Endothelial cell of umbilical vein (primary cell): ENCODE measurements around a stretch of chr17.

- PRO-cap = no peak
CAGE:
- cytosol, long polyA minus RNA = no peak
- cytosol, long polyA plus RNA = no peak
- long polyA plus RNA = no peak
- nucleus, long polyA minus RNA = no peak
- nucleus, long polyA plus RNA = no peak
Measured at GRCh38 chr17:3695117-3695676, 758 bp downstream of the P2RX5 start.

- PRO-cap = no peak
CAGE:
- cytosol, long polyA minus RNA = no peak
- cytosol, long polyA plus RNA = no peak
- long polyA plus RNA = no peak
- nucleus, long polyA minus RNA = no peak
- nucleus, long polyA plus RNA = no peak
Measured at GRCh38 chr17:3755010-3756020, 31.6 kb downstream of the HASPIN start.

DNA sequence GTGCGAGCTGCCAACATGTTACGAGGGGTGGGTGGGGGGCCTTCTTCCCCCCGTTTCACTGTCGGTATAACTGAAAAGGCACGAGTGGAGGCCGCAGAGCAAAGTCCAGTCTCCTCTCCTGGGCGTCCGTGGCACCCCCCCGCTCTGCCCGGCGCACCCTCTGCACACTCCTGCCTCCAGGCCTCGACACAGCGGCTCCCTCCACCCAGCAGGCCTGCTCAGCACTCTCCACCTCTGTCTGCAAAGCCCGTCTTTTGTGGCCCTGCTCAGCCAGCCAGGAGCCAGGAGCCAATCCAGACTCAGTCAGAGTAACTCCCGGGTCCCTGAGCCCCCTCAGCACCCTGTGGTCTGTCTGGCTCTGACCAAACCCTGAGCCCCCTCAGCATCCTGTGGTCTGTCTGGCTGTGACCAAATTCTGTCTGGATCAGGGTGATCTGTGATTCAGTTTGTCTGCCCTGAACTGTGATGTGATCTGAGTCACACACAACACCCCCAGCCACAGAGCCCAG is 6.1 kb downstream of the ITGAE start:
- PRO-cap = no peak
CAGE:
- cytosol, long polyA minus RNA = no peak
- cytosol, long polyA plus RNA = no peak
- long polyA plus RNA = no peak
- nucleus, long polyA minus RNA = no peak
- nucleus, long polyA plus RNA = no peak

DNA sequence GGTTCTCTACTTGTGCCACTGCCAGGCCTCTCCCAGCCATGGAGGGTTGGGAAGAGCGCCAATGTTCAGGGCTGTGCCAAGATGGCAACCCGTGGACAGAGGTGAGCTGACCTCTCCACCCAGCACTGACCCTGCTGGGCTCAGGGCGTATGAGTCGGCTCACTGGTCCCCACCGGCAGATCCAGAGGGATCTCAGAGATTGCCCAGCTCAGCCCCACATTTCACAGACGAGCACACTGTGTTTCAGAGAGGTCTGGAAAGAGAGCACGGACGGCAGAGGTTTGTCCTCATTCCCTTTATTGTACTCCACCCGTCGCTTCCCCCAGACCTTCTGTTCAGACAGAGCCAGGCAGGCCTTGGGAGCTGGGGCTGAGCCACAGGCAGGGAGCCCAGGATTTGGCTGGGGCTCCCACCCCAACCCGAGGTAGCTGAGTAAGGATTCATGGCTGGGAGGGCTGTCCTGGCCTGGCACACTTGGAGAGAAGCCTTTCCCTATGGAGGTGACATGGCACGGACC is 3.5 kb upstream of the CAMKK1 start:
- PRO-cap = no peak
CAGE:
- cytosol, long polyA minus RNA = no peak
- cytosol, long polyA plus RNA = no peak
- long polyA plus RNA = no peak
- nucleus, long polyA minus RNA = no peak
- nucleus, long polyA plus RNA = no peak

- PRO-cap = no peak
CAGE:
- cytosol, long polyA minus RNA = no peak
- cytosol, long polyA plus RNA = no peak
- long polyA plus RNA = no peak
- nucleus, long polyA minus RNA = no peak
- nucleus, long polyA plus RNA = no peak
Measured at GRCh38 chr17:3959067-3960009, 4.9 kb downstream of the ATP2A3 start.

DNA sequence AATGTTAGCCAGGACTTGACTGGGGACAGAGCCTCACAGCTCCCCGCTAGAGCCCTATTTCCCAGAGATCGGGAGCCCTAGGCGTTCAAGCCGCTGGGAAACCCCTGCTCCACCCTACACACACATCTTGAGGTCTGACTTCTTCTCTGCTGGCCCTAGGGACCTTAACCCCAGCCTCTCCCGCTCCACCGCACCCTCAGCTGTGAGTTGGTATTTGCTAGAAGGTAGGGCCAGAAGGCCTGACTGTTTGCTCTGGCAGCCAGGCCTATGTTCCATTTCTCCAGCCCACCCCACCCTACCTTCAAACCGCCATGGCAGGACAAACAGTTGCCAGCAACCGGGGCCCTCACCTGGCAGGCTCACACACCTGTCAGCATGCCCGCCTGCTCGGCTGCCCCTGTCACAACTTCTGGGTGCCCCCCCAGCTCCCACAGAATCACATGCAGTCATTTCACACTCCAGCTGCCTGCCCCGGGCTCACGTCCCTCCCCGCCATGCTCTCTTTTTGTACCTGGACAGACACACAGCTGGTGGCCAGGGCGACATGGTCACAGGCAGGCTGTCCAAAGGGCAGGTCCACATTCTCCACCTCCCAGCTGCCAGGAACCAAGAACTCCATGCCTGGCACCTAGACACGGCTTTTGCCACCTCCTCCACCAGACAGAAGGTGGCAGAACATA is 2.5 kb upstream of the ATP2A3 start:
- PRO-cap = no peak
CAGE:
- cytosol, long polyA minus RNA = no peak
- cytosol, long polyA plus RNA = no peak
- long polyA plus RNA = no peak
- nucleus, long polyA minus RNA = no peak
- nucleus, long polyA plus RNA = no peak

- PRO-cap = no peak
CAGE:
- cytosol, long polyA minus RNA = no peak
- cytosol, long polyA plus RNA = no peak
- long polyA plus RNA = no peak
- nucleus, long polyA minus RNA = no peak
- nucleus, long polyA plus RNA = no peak
Measured at GRCh38 chr17:3978307-3978768, 14.1 kb upstream of the ATP2A3 start.

GRCh38 chr17:3985736-3986306 is 21.6 kb upstream of the ATP2A3 start:
- PRO-cap = no peak
CAGE:
- cytosol, long polyA minus RNA = no peak
- cytosol, long polyA plus RNA = no peak
- long polyA plus RNA = no peak
- nucleus, long polyA minus RNA = no peak
- nucleus, long polyA plus RNA = no peak

GRCh38 chr17:4070491-4071012 is 72.3 kb downstream of the ZZEF1 start:
- PRO-cap = no peak
CAGE:
- cytosol, long polyA minus RNA = no peak
- cytosol, long polyA plus RNA = no peak
- long polyA plus RNA = no peak
- nucleus, long polyA minus RNA = no peak
- nucleus, long polyA plus RNA = no peak

DNA sequence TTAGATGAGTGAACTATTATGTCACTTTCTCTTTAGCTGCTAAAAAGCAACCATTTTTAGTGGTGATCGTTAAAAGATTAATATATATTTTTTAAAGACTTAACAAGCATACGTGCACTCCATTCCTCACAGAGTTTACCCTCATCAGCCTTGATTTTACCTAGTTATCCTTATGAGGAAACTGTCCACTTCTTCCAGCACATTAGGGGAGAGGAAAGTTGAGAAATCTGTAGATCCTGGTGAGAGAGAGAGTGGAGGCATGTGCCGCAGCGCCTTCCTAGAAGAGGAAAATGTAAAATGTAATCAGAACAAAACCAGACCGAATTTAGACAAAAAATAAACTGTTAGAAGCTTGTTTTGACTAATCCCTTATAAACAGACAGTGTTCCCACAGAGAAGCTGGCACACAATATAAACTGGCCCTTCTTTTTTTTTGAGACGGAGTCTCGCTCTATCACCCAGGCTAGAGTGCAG is 37.3 kb downstream of the ZZEF1 start:
- PRO-cap = no peak
CAGE:
- cytosol, long polyA minus RNA = no peak
- cytosol, long polyA plus RNA = no peak
- long polyA plus RNA = no peak
- nucleus, long polyA minus RNA = no peak
- nucleus, long polyA plus RNA = no peak

DNA sequence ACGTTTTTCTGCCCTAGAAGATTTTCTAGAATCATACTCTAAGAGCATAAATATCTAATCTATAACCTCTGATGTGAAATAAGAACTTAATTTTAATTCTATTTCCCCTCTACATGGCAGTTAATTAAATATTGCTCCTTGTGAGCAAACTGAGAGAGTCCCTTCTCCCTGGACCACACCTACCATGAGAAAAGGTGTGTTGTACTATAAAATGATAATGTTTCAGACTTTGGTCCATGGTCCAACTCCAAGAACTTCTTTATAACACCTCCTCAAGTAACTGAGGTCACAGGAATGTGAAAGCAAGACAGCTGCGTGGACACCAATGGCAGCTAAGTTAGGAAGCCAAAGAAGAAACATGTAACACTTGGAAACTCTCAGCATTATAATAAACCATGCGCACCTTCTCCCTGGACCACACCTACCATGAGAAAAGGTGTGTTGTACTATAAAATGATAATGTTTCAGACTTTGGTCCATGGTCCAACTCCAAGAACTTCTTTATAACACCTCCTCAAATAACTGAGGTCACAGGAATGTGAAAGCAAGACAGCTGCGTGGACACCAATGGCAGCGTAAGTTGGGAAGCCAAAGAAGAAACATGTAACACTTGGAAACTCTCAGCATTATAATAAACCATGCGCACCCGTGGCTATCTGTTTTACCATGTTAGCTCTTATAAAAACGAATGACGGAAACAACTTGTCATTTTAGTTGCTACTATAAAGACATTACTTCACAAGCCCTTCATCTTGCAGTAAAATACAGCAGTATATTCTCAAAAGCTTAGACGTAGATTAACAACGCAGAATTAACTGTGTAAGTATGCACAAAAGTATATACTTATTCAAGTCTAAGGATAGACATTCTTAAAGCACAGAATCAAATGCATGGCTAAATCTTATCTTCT is 3.8 kb downstream of the ZZEF1 start:
- PRO-cap = no peak
CAGE:
- cytosol, long polyA minus RNA = no peak
- cytosol, long polyA plus RNA = no peak
- long polyA plus RNA = no peak
- nucleus, long polyA minus RNA = no peak
- nucleus, long polyA plus RNA = no peak

- PRO-cap = no peak
CAGE:
- cytosol, long polyA minus RNA = no peak
- cytosol, long polyA plus RNA = no peak
- long polyA plus RNA = no peak
- nucleus, long polyA minus RNA = no peak
- nucleus, long polyA plus RNA = no peak
Measured at GRCh38 chr17:4167851-4168050, 24.8 kb downstream of the CYB5D2 start.

- PRO-cap = no peak
CAGE:
- cytosol, long polyA minus RNA = no peak
- cytosol, long polyA plus RNA = no peak
- long polyA plus RNA = no peak
- nucleus, long polyA minus RNA = no peak
- nucleus, long polyA plus RNA = no peak
Measured at GRCh38 chr17:4220238-4220559, 43.6 kb downstream of the ANKFY1 start.

DNA sequence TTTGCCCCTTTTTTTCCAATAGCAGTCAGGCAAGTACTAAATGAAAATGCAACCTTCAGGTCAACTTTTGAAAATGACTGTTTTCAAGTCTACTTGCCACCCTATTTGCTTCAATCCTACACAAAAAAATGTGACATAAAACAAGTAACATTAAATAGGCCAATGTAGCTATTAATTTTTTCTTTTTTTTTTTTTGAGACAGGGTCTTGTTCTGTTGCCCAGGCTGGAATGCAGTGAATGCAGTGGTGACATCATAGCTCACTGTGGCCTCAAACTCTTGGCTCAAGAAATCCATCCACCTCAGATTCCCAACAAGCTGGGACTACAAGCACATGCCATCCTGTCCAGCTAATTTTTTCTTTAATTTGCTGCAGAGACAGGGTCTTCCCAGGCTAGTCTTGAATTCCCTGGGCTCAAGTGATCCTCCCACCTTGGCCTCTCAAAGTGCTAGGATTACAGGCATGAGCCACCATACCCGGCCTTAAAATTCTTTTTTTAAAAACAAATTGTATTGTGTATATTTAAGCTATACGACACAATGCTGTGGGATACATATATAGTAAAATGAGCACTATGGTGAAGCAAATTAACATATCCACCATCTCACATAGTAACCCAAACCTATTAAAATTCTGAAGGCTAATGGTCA is 29.3 kb downstream of the ANKFY1 start:
- PRO-cap = no peak
CAGE:
- cytosol, long polyA minus RNA = no peak
- cytosol, long polyA plus RNA = no peak
- long polyA plus RNA = no peak
- nucleus, long polyA minus RNA = no peak
- nucleus, long polyA plus RNA = no peak

- PRO-cap = no peak
CAGE:
- cytosol, long polyA minus RNA = no peak
- cytosol, long polyA plus RNA = start-site peak on the plus strand at chr17:4533661-4533845, 36 and 34 reads in 2 replicates
- long polyA plus RNA = start-site peak on the plus strand at chr17:4533711-4533752, 41 and 48 reads in 2 replicates
- nucleus, long polyA minus RNA = start-site peak on the plus strand at chr17:4533691-4533747, 38 reads
- nucleus, long polyA plus RNA = no peak
Measured at GRCh38 chr17:4532909-4533939, 22.0 kb downstream of the MYBBP1A start.

DNA sequence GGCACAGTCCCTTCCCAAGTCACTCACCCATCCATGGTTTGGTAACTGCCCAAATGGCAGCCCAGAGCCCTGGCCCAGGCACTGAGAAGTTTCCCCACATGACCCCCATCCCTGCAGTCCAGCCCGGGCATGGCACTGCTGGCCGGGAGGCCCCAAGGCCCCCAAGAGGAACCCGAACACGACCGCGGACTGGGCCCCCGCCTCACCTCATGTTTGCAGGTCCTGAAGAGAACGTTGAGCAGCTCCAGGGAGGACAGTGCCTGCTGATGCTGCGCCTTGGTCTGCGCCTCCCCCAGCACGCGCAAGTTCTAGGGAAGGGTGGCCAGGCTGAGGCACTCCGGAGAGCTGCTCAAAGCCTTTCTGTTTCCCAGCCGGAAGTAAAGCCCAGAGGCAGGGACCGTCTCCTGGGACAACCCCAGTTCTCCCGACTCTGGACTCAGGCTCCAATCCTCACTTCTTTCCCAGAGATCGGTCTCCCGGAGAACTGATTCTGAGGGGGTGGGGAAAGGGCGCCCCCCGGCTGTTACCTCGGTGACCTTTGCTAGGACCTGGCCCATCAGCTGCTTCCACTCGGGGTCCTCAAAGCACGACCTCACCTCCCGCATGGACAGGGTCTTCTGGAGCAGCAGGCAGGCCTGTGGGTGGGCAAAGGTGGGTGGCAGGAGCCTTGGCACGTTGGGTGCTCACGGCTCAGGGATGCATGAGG is 13.8 kb downstream of the MYBBP1A start:
- PRO-cap = no peak
CAGE:
- cytosol, long polyA minus RNA = no peak
- cytosol, long polyA plus RNA = no peak
- long polyA plus RNA = no peak
- nucleus, long polyA minus RNA = no peak
- nucleus, long polyA plus RNA = no peak

GRCh38 chr17:4562047-4562648 is 1.8 kb upstream of the GGT6 start:
- PRO-cap = no peak
CAGE:
- cytosol, long polyA minus RNA = no peak
- cytosol, long polyA plus RNA = no peak
- long polyA plus RNA = no peak
- nucleus, long polyA minus RNA = no peak
- nucleus, long polyA plus RNA = no peak

DNA sequence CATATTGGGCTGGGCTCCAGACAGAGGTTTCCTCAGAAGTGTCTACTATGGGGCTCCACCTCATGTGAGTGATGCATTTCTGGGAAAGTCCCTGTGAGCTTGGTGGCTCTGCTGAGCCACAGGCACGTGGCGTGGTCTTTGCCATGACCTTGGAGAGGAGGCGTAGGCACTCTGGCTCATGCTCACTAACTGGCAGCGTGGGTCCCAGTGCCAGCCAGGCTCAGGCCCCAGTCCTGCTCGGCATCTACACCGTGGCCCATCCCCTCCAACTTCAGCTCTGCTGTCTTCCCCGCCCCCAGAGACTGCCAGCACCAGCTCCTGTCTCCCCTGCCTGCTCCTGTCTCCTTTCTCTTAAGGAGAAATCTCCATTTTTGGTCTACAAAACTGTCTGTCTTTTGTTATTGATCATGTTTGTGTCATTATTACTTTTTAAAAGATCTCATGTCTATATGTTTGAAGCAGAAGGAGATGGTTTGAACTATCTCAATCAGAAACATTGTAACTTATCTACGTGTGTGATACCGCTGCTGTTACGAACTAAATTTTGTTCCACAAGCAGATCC is 10.5 kb upstream of the SMTNL2 start:
- PRO-cap = no peak
CAGE:
- cytosol, long polyA minus RNA = no peak
- cytosol, long polyA plus RNA = no peak
- long polyA plus RNA = no peak
- nucleus, long polyA minus RNA = no peak
- nucleus, long polyA plus RNA = no peak

DNA sequence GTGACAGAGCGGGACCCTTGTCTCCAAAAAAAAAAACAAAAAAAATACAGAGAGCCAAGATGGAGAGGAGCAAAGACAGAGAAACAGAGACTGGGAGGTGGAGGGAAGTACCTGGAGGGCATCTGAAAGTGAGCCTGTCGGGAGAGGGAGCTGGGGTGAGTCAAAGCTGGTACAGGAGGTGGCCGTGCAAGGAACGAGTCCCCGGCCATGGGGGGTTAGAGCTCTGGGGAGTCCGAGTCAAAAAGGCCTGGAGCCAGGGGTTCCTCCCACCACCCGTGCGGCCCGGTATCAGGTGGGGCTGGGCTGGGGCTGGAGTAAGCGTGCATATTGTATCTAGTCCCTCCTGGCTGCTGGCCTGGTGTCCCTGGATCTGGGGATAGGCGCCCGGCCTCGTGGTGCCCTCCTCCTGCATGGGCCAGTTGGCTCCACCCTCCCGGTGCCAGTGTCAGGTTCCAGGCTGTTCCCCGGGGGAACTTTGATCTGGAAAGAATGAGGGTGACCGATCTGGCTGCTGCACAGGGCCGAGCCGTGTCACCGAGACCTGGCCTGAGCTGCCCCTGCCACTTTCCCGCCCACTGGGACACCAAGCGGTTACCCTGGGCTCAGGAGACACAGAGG is 8.7 kb upstream of the SMTNL2 start:
- PRO-cap = no peak
CAGE:
- cytosol, long polyA minus RNA = no peak
- cytosol, long polyA plus RNA = no peak
- long polyA plus RNA = no peak
- nucleus, long polyA minus RNA = no peak
- nucleus, long polyA plus RNA = no peak

GRCh38 chr17:4585087-4586038 is 1.0 kb downstream of the SMTNL2 start:
- PRO-cap = no peak
CAGE:
- cytosol, long polyA minus RNA = no peak
- cytosol, long polyA plus RNA = no peak
- long polyA plus RNA = no peak
- nucleus, long polyA minus RNA = no peak
- nucleus, long polyA plus RNA = no peak